SK-N-DZ (cell line): Measurements from ENCODE around the gene DNAJB6.

DNA sequence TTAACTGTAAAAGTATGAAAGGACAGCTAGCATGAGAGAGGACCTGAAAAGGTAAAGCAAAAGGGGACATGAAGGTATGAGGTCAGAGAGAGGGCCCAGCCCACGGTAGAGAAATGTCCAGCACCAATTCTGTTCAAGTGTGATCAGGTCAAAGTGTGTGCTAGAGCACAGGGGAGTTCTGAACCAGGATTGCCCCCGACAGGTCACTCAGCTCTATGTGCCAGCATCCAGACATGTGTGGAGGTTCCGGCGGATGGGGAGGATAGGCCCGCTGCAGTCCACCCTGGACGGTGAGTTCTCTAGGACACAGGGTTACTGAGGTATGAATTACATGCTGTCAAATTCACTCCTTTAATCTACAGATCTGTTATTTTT is 81.7 kb downstream of the UBE3C start:
RAMPAGE:
- cytosol, long total RNA = no peak
- nucleus, long total RNA = no peak

RAMPAGE:
- cytosol, long total RNA = no peak
- nucleus, long total RNA = no peak
Observed at GRCh38 chr7:157268436-157269082, 68.2 kb upstream of the DNAJB6 start.

DNA sequence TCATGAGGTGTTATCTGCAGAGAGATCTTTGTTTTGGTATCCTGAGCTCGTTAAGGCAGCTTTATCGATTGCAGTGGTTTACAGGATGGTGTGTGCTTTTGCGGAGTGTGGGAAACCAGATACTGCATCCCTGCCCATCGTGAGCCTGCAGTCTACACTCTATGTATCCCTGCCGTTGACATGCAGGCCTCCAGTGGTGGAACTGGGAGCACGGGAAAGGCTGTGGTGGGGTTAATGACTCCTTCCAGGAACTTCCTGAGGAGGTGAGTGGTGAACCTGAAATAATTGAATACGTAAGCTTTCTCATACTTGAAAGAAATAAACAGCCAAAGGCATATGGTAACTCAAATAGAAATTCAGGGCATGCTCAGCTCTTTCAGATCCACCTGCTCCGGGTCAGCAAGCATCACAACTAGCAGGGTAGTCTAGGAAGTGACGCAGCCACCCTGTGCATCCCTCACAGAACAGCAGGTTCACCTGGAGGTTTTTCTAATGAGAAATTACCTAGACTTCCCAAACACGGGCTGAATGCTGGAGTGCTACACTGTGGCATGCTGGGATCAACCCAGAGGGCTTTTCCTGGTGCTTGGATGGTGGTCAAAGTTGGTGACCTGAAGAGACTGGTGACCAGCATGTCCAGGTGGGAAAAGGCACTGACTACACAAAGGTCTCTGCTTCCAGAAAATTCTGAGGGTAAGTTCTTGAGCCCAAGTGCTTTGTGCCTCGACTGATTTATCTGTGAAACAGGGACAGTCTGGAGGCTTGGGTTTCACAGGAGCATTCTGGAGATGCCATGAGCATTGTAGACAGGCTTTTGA is 66.8 kb upstream of the DNAJB6 start:
RAMPAGE:
- cytosol, long total RNA = no peak
- nucleus, long total RNA = no peak

RAMPAGE:
- cytosol, long total RNA = start-site peak on the plus strand at chr7:157336994-157337058, 1,357 and 672 reads in 2 replicates
- nucleus, long total RNA = no peak
Observed at GRCh38 chr7:157336302-157337212, at the start of gene DNAJB6. Gene DNAJB6, plus strand, starts transcription at chr7:157337004.

DNA sequence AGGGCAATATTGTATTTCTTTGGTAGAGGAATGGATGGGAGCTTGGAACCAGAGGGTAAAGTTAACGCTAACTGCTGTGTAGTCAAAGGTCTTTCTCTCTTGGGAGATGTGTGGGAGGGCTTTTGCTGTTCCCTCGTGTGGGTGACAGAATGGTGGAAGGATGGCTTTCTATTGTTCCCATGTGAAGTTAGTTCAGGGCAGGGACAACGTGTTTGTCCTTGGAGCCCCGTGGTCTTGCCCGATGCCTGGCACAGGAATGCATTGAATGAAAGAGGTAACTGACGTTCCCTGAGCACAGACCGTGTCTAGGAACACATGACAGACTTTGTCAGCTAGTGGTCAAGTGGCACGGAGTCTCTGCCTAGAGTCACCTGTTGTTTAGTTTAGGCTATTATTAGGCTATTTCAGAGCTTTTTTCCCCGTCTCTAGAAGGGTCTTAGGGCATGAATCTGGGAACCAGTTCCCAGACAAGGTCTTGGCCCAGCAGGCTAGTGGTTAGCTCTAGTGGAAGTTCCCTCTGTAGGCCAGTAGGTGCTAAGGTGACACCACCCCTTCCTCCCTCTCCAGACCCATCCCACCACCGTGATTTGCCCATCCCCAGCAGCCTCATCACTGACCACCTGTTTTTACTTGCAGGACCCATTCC is 21.2 kb downstream of the DNAJB6 start:
RAMPAGE:
- cytosol, long total RNA = no peak
- nucleus, long total RNA = no peak

DNA sequence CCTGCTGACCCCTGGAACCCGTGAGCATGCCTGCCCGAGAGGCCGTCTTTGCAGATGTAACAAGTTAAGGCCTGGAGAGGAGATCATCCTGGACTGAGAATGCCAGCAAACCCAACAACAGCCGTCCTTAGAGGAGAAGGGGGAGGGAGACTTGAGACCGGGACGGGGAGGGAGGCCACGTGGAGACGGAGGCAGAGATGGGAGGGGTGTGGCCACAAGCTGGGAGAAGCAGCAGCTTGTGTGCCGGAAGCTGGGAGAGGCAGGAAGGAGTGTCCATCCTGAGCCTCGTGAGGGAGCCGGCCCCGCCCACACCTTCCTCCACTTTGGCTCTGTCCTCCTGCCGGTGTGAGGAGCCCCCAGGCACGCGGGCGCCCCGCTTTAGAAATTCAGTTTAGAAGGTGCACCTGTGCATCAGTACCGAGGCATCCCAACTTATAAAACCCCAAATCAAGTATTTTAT is 95.7 kb downstream of the DNAJB6 start:
RAMPAGE:
- cytosol, long total RNA = no peak
- nucleus, long total RNA = no peak

GRCh38 chr7:157585509-157586117 is 248.8 kb downstream of the DNAJB6 start:
RAMPAGE:
- cytosol, long total RNA = no peak
- nucleus, long total RNA = no peak

DNA sequence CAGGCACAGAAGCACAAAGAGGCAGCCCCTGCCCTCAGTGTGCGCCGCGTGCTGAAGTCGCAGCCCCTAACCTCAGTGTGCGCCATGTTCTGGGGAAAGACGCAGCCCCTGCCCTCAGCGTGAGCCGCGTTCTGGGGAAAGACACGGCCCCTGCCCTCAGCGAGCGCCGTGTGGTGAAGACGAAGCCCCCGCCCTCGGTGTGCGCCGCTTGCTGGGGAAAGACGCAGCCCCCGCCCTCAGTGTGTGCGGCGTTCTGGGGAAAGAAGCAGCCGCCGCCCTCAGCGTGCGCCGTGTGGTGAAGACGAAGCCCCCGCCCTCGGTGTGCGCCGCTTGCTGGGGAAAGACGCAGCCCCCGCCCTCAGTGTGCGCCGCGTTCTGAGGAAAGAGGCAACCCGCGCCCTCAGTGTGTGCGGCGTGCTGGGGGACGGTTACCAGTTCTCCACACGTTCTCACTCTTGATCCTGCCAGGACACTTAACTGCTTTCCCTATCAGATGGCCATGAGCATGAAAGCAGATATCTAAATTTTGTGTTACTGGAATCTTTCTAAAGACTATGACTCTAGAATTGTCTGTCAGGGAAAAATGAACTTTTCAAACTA is 383.6 kb downstream of the PTPRN2 start:
RAMPAGE:
- cytosol, long total RNA = no peak
- nucleus, long total RNA = no peak

RAMPAGE:
- cytosol, long total RNA = no peak
- nucleus, long total RNA = no peak
Observed at GRCh38 chr7:158424645-158424993, 163.0 kb downstream of the PTPRN2 start.

RAMPAGE:
- cytosol, long total RNA = no peak
- nucleus, long total RNA = no peak
Observed at GRCh38 chr7:158816972-158817326, 12.4 kb downstream of the ESYT2 start.

DNA sequence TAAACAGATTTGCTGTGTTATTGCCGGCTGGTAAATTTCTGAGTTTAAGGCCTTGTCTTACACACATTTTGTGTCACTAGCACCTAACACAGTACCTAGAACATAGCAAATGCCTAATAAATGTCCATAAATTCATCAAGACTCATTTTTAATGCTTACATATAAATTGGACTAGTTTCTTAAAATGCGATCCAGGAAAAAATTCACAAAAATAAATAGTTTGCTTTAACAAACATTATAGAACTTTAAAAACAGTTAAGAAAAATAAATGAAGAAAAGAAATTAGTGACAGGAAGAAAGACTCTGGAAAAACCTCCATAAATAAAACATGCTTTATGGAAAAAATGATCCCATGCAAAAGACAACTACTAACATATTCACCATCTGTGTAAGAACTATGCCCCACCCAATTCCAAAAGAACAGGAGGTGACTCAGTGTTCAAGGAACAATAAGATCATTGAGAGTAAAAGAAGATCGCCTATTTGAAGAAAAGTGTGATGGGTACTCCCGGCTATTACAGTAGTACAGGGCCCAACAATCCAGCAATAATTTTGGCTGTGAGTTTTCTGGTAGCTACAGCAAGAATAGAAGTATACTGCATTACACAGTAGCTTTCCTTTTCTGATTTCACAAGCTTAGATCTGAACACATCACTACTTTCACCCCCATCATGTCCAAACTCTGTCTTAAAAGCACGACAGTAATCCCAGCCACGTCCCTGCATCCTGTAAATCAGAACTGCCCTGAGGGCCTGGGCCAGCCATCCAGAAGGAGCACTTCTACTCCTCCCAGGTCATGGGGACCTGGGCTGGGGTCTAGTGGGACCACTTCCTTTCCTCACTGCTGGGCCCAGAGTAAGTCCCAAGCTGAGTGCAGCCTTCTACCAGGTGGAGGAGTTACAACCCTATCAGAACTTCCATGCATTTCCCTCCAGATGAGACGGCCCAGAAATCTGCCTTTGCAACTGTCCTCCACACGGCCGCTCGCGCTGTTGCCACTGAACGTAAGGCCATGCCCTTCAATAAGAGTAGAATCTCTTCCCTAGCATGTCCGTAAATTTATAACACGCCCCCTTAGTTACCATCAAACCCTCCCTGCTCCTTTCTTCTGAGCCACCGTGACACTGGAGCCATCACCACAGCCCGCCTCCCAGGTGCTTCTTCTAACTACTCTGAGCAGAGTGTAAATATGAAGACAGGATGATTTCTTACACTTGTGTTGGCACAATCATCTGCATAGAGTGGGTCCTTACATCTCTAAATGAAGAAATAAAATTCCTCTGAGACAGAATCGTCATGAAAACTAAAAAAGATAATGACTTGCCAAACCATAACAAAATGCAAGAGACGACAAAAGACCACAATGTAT is 8.0 kb downstream of the ESYT2 start:
RAMPAGE:
- cytosol, long total RNA = no peak
- nucleus, long total RNA = no peak

GRCh38 chr7:158867310-158867711 is 11.0 kb downstream of the DYNC2I1 start:
RAMPAGE:
- cytosol, long total RNA = no peak
- nucleus, long total RNA = no peak

RAMPAGE:
- cytosol, long total RNA = no peak
- nucleus, long total RNA = no peak
Observed at GRCh38 chr7:159005496-159006257, 139.0 kb downstream of the VIPR2 start.

RAMPAGE:
- cytosol, long total RNA = no peak
- nucleus, long total RNA = no peak
Observed at GRCh38 chr7:159061473-159062072, 83.1 kb downstream of the VIPR2 start.